Tongue (tissue), 2 donors: ENCODE data around the genes GATD3 and AIRE.

DNA sequence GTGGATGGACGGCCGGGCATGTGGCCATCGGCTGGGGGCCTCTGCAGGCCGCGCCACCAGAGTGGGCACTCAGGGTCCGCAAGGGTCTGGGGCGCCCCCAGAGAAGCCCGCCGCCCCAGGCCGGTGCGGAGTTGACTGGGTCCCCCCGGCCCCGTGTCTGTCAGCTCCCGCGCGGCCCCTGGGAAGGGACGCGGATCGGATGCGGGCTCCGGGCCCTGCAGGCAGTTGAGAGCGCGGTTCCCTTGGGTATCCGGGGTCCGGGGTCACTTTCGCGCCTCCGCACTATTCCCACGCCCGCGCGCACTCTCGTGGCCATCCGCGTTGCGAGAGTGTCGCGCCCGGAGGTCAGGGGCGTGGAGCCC lies 507 bp upstream of the PDXK start:
- RAMPAGE, long total RNA = no peak

DNA sequence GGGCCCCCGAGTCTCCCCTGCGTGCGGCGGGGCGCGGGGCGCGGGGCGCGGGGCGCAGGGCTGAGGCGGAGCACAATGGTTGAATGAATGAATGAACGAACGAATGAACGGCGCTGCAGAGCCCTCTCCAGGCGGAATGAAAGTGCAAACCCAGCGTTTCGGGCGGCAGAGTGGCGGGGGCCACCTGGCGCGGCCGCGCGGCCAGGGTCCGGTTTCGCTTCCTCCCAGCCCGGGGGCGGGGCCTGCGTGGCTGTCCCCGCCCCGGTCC lies 192 bp upstream of the PDXK start:
- RAMPAGE, long total RNA = no peak

DNA sequence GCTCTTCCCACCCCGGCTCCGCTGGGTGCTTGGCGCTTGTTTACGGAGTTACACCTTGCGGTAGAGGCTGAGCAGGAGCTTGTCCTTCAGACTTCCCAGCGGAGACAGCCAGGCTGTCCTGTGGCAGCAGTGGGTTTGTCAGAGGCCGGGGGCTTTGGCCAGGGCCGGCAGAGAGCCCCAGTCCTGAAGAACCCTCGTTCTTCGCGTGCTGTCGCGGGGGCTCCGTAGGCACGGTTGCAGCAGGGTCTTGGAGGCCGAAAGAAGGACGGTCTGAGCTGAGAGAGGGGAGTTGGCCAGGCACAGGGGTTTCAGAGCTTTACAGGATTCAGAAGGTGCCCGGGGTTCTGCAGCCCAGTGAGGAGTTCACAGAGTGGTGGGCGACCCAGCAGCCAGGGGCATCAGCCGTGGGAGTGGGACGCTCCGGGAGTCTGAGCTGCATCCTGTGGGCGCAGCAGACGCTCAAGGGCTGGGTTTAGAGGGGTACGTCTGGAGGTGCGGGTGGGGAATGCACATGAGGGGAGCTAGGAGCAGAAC lies 10.3 kb downstream of the PDXK start:
- RAMPAGE, long total RNA = no peak

GRCh38 chr21:43752220-43753062 lies 23.7 kb downstream of the CSTB start:
- RAMPAGE, long total RNA = no peak

DNA sequence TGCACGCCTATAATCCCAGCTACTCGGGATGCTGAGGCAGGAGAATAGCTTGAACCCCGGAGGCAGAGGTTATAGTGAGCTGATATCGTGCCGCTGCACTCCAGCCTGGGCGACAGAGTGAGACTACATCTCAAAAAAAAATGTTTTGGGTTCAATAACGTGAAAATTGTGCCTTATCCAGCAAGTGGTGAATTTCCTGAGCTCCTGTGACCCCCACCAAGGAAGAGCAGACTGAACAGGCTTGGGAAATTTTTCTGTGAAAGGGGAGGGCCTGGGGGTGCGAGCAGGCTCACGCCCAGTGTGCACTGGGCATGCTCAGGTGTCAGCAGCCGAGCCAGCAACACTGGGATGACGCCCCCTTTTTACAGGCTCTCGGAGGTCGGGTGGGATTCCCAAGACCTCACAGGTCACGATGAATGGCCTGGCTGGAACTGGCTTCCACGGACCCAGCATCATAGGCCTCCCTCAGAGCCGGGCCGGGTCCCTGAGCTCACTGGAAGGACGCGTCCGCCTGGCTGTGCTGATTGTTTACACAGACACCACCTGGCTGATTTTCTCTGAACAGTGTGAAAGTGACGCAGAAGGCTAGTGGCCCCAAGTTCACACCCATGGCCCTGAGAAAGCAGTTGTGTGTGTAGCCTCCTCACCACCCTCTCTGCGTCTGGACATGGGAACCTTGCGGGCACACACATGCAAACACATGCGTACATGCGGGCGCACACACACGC lies 9.3 kb downstream of the CSTB start:
- RAMPAGE, long total RNA = no peak

DNA sequence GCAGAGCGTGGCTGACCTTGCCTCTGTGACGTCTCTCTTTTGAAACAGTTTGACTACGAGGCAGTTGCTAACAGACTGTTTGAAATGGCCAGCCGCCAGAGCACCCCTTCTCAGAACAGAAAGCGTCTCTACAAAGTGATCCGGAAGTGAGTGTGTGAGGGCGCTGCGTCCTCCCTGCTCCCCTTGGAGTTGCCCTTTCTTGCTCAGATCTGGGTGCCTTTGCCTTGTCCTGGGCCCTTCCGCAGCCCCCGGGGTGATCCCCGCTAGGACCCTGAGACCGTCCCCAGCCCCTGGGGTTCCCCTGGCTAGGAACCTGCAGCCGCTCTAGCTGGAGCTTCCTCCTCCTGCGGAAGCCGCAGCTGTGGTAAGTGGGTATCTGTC lies 11.1 kb downstream of the RRP1 start:
- RAMPAGE, long total RNA = no peak

GRCh38 chr21:43865600-43866710 lies 932 bp downstream of the AGPAT3 start:
- RAMPAGE, long total RNA = no peak

DNA sequence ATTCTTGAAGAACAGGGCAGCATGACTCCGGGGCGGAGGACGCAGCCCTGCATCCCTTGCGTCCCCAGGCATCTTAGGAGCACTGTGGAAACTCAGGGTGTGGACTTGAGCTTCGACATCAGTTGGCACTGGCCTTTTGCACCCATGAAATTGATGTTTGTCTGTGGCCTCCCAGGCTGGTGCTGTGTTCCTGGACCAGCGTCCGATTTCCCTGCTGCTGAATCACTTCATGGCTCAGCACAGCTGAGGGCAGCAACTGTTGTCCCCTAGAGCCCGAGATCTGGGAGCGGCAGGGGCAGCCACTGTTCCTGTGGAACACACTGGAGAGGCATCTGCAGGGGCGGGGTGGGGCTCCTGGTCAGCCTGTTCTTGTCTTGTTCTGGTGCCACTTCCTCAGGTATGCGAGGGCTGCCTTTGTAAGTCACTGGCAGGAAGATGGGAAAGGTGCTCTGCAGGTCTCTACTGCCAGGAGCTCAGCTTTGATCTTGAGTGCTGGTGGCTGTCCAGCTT lies 15.0 kb downstream of the AGPAT3 start:
- RAMPAGE, long total RNA = no peak

DNA sequence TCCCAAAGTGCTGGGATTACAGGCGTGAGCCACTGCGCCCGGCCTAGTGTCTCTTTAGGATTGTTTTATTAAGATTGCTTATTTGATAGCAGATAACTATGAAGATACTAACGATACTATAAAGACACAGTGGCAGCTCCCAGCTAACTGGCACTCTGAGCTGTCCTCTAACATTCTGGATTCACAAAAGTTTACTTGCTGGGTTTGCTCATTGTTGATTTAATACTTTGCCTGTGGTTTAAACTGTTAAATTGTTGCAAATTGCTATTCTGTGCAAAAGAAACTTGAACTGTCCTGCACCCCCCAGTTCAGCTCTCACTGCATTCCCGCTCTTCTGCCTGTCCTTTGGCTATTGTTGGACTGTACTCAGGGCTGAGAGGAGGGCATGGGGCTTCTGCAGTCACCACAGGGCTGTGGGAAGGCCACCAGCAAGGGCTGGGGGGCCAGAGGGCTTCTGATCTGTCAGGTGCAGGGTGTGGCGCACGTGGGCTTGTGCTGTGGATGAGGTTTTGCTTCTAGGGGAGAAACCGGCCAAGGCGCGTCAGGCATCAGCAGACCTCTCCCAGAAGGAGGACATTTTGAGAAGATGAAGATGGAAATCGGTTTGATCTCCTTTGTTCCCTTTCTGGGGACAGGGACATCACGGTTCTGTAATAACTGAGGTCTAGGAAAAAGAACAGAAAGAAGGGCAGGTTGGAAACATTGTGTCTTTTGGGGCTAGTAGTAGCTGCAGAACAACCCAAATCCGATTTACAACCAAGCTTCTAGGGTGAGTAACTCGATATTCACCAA lies 40.6 kb downstream of the AGPAT3 start:
- RAMPAGE, long total RNA = no peak

GRCh38 chr21:43921984-43922559 lies 57.0 kb downstream of the AGPAT3 start:
- RAMPAGE, long total RNA = no peak

DNA sequence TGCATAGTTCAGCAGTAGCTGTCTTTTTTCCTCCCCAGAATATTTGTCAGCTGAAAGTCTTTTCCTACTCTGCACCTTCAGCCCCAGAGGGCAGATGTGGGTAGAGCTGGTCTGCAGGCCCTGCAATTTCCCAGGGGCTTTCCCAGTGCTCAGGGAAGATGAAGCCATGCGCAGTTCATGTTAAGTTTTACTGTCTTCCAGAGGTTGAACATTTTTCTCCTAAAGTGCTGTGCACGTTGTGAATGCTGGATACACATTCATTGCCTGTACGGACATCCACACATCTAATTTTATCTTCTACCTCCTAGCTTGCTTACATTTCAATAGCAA lies 1.7 kb downstream of the TRAPPC10 start:
- RAMPAGE, long total RNA = no peak

DNA sequence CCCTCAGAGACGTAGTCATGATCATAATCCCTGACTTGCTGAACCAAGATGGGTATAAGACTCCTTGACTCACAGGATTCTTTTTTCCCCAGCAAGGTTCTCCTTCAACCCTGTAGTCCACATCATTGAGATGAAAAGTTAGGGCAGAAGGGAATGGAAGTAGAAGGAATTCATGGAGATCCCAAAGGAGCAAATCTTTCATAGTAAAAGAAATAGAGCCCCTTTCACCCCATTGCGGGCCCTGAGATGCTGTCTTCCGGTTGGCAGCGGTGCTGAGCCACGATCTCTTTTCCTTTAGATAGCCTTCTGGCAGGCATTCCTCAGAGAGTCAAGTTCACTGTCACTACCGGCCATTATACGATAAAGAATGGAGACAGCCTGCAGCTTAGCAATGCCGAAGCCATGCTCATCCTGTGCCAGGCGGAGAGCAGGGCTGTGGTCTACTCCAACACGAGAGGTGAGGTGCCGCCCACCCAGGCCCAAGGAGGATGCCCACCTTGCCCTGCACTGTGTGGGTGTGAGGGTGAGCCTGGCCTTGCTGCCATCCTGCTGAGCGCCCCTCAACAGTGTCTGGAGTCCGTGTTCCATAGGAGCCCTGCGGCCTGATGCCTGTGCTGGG lies 20.6 kb upstream of the PWP2 start:
- RAMPAGE, long total RNA = no peak

DNA sequence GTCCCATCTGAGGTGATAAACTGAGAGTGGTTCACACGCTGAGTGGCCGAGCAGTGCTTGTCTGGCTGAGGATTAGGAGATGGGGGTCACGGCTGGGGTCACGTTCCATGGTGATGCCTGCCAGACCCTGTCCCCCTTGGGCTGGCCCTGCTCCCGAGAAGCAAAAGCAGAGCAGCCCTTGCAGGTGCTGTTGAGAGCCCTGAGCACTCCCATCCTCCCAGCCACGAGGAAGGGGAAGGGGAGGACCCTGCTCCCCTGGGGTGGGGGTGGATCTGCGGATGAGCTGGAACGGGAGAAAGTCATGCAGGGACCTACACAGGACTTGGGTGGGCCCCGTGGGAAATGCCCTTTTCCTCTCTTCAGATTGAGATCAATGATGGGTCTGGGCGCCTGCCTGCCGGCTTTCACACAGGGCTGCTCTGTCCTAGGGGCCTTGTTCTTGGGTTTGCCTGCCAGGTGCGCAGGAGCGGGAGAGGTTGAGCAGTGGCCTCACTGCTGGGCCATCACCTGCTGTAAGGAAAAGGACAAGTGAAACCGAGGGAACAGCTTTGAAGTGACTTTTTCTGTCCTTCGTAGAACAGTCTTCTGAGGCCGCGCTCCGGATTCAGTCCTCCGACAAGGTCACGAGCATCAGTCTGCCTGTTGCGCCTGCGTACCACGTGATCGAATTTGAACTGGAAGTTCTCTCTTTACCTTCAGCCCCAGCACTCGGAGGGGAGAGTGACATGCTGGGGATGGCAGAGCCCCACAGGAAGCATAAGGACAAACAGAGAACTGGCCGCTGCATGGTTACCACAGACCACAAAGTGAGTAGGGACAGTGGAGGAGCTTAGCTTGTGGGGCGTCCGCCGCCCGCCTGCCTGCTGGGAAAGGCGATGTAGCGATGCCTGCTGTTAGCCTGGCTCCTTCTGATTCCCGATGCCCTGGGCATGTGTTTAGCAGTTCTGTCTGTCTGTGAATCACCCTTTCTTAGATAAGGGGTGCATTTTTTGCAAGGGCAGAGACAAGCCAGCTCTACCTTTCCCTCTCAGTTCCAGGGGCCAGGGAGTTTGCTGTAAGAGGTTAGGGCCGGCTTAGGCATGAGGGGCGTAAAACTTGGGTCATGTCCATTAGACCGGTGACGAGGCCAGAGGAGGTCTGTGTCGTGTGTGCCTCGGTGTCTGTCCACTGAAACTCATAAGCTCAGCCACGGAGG lies 19.7 kb upstream of the PWP2 start:
- RAMPAGE, long total RNA = no peak

- RAMPAGE, long total RNA = no peak
Measured at GRCh38 chr21:44089134-44090210, 17.7 kb upstream of the PWP2 start.

- RAMPAGE, long total RNA = no peak
Measured at GRCh38 chr21:44133245-44133828, at the start of gene GATD3. Gene GATD3, plus strand, starts transcription at chr21:44133683.

- RAMPAGE, long total RNA = no peak
Measured at GRCh38 chr21:44285640-44286348, at the start of gene AIRE. Gene AIRE, plus strand, starts transcription at chr21:44285876.

GRCh38 chr21:44329301-44329980 lies 9.7 kb downstream of the CFAP410 start:
- RAMPAGE, long total RNA = no peak

- RAMPAGE, long total RNA = no peak
Measured at GRCh38 chr21:44338038-44338850, 946 bp downstream of the CFAP410 start.

DNA sequence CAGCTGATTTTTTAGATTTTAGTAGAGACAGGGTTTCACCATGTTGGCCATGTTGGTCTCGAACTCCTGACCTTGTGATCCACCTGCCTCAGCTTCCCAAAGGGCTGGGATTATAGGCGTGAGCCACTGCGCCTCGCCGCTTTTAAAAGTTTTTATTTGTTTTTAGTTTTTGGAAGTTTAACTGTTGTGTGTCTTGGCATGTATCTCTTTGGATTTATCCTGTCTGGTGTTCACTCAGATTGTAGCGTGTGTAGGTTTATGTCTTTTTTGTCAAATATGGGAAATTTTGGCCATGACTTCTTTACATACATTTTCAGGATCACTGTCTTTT lies 9.5 kb downstream of the TRPM2 start:
- RAMPAGE, long total RNA = no peak

DNA sequence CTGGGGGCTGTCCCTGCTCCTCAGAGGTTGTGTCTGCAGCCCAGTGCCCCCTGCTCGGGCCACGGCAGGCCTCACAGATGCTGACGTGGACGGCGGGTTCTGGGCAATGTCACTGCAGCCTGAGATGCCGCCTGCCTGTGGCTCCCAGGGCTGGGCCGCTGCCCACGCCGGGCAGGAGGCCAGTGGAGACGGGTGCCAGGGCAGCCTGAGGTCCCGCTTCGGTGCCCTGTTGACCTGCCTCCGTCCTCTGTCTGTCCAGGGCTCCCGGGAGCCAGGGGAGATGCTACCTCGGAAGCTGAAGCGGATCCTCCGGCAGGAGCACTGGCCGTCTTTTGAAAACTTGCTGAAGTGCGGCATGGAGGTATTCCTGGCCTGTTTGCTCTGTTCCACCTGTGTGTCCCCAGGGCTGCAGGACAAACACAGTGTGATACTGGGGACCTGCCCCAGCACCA lies 16.5 kb upstream of the LRRC3 start:
- RAMPAGE, long total RNA = no peak